Peritoneum (tissue), 1 donor: Measurements from ENCODE around the genes SIGLEC11, MYH14, ACP4, CLDND2 and C19orf84.

DNA sequence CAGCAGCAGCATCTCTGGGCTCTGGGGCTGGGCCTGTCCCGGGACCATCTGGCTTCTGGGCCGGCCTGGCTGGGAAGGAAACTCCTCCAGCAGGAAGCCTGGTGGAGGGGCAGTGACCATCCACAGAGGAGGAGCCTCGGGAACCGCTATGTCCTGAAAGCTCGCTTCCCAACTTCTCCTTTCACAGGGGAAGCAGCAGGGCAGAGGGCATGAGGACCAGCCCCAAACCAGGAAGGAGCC, at the start of gene SIGLEC11:
Gene SIGLEC11 (minus strand): TSS at position 139 of the 240 bp plus-strand sequence.
- PRO-cap = no peak

GRCh38 chr19:50169832-50170108, 6.7 kb upstream of the IZUMO2 start:
- PRO-cap = no peak

- PRO-cap = no peak
Observed at GRCh38 chr19:50202977-50204217, at the start of gene MYH14. Gene MYH14 (plus strand): TSS chr19:50203622.

GRCh38 chr19:50290699-50291168, 38.4 kb downstream of the KCNC3 start:
- PRO-cap = no peak

- PRO-cap = no peak
Observed at GRCh38 chr19:50344436-50345285, 15.5 kb upstream of the KCNC3 start.

GRCh38 chr19:50433104-50433255, 288 bp downstream of the MYBPC2 start:
- PRO-cap = no peak

DNA sequence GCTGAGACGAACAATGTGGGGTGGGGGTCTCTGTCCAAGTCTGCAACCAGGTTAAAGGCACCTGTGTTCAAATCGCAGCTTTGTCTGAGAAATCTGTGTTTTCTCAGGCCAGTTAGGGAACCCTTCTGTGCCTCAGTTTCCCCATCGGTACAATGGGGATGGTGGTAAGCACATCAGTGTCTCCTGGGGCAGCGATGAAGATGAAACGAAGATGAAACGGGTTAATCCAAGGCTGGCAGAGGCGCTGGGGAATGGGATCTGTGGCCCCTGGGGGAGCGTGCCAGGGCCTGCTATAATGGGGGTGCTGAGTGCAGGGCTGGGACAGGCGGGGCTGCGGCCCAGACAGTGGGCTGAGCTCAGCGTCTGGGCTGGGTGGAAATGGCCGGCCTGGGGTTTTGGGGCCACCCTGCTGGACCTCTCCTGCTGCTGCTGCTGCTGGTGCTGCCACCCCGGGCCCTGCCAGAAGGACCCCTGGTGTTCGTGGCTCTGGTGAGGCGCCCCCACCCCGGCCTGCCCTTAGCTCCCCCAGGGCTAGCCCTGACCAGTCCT, at the start of gene ACP4:
Gene ACP4 (plus strand): TSS at position 379 of the 549 bp plus-strand sequence.
- PRO-cap = no peak

DNA sequence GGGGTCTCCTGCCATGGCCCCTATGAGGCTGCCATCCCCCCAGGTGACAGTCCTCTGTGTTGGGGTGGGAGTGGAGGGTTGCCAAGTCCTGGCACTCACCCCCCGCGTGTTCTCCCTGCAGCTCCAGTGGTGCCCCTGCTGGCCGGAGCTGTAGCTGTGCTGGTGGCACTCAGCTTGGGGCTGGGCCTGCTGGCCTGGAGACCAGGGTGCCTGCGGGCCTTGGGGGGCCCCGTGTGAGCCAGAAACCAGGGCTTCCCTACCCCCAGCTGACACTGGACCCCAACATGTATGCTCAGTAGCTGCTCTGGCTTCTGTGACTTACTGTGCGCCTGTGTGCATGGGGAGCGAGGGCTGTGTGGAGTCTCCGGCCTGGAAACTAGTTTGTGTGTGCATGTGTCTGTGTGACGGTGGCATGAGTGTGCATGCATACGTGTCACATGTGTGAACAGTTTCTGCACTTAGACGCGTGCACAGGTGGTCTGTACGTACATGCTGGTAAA, 4.8 kb downstream of the ACP4 start:
- PRO-cap = no peak

DNA sequence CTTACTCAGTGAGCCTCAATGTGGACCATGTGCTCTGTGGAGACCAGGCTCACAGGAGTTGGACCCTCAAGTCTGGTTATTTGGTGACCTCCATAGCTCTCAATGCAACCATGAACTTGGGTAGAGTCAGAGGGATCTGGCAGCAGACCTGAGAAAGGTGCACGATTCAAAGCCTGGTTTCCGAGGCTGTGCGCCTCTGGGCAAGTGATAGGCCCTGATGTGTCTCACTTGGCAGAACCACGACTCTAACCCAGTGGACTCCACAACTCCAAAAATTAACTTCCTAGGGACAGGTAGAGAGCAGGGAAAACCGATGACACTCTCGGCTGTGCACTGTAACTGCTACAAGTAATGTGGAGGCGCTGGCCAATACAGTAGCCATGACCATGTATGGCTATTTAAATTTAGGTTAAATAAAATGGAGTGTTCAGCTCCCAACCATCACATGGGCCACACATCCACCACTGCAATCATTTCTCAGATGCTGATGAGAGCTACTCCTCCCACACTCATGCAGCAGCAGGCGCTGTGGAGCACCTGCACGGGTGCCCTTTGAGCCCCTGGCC, 5.7 kb downstream of the ACP4 start:
- PRO-cap = no peak

DNA sequence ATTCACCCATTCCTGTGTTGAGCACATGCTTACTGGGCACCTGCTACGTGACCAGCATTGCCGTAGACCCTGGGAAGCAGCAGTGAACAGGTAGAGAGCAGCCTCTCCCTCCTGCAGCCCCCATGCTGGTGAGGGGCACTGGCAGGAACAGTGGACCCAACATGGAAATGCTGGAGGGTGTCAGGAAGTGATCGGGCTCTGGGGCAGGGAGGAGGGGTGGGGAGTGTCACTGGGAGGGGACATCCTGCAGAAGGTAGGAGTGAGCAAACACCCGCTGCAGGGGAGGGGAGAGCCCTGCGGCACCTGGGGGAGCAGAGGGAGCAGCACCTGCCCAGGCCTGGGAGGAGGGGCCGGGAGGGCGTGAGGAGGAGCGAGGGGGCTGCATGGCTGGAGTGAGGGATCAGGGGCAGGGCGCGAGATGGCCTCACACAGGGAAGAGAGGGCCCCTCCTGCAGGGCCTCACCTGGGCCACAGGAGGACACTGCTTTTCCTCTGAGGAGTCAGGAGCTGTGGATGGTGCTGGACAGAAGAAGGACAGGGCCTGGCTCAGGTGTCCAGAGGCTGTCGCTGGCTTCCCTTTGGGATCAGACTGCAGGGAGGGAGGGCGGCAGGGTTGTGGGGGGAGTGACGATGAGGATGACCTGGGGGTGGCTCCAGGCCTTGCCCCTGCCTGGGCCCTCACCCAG, 4.1 kb downstream of the KLK2 start:
- PRO-cap = no peak

DNA sequence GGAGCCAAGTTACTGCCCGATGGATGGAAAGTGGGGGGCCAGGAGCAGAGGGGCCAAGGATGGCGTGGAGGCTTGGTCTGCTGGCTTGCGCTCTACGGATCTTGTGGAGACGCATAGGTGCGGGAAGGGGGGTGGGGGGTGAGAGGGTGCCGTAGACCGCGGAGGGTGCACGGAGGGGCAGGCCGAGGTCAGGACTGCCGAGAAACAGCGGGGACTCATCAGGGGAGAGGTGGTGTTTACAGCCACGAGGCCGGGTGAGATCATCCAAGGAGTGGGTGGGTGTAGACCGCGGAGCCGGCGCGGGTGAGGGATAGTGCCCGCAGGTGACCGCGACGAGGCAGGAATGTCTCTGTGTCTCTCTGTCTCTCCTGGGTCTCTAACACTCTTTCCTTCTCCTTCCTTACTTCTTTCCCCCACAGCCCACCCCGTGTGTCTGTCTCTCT, 1.5 kb upstream of the KLK4 start:
- PRO-cap = no peak

- PRO-cap = no peak
Observed at GRCh38 chr19:50948629-50949112, 4.2 kb downstream of the KLK5 start.

GRCh38 chr19:51000896-51001295, 508 bp downstream of the KLK8 start:
- PRO-cap = no peak

GRCh38 chr19:51002383-51003239, 1.2 kb upstream of the KLK8 start:
- PRO-cap = no peak

- PRO-cap = no peak
Observed at GRCh38 chr19:51107365-51108241, 606 bp downstream of the CTU1 start.

GRCh38 chr19:51139363-51139829, 2.7 kb upstream of the SIGLEC7 start:
- PRO-cap = no peak

DNA sequence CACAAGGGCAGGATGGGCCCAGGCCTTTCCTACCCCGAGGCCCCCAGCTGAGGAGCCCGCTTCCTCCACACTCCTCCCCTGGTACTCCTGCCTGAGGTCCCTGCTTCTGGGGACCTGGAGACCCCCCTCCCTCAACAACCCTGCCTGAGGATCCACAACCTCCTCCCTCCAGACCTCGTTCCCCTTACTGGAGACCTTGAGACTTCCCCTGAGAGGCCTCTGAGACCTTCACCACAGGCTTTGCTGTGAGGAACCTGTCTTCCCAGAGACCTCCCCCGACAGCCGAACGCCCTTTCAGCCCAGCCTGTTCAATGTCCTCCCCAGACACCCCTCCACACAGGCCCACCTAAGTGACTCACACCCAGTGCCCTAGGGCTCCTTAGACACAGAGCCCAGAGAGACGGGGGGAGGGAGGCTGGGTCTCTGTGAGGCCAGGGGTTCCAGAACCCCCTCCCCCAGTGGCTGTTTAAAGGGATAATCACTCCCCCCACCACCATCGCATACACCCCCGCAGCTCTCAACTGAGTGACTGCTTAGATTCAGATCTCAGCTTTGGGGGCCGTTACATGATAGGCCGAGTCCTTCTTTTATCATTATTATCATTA, at the start of gene CLDND2:
Gene CLDND2 (minus strand): TSS at position 402 of the 605 bp plus-strand sequence.
- PRO-cap = no peak

DNA sequence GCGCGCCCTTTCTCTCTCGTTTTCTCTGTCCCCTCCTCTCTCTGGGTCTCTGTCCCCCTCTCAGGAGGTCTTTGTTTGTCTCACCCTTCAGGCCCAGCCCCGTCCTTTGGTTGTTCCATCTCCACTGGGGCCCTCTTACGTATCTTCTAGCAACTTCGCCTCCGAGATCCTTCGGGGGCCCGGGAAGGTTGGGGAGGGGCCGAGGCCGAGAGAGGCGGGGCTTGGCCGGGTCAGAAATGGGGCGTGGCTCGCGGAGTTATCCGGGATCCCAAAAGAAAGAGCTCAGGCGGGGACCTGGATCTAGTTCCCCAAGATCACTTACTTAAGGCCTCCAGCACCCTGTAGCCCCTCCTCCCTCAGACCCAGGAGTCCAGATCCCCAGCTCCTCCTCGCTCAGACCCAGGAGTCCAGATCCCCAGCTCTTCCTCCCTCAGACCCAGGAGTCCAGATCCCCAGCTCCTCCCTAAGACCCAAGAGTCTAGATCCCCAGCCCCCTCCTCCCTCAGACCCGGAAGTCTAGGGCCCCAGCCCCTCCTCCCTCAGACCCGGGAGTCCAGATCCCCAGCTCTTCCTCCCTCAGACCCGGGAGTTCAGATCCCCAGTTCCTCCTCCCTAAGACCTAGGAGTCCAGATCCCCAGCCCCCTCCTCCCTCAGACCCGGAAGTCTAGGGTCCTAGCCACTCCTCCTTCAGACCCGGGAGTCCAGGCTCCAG, at the start of gene C19orf84:
Gene C19orf84 (minus strand): TSS at position 198 of the 713 bp plus-strand sequence.
- PRO-cap = no peak

GRCh38 chr19:51456453-51457025, 1.7 kb downstream of the SIGLEC8 start:
- PRO-cap = no peak

DNA sequence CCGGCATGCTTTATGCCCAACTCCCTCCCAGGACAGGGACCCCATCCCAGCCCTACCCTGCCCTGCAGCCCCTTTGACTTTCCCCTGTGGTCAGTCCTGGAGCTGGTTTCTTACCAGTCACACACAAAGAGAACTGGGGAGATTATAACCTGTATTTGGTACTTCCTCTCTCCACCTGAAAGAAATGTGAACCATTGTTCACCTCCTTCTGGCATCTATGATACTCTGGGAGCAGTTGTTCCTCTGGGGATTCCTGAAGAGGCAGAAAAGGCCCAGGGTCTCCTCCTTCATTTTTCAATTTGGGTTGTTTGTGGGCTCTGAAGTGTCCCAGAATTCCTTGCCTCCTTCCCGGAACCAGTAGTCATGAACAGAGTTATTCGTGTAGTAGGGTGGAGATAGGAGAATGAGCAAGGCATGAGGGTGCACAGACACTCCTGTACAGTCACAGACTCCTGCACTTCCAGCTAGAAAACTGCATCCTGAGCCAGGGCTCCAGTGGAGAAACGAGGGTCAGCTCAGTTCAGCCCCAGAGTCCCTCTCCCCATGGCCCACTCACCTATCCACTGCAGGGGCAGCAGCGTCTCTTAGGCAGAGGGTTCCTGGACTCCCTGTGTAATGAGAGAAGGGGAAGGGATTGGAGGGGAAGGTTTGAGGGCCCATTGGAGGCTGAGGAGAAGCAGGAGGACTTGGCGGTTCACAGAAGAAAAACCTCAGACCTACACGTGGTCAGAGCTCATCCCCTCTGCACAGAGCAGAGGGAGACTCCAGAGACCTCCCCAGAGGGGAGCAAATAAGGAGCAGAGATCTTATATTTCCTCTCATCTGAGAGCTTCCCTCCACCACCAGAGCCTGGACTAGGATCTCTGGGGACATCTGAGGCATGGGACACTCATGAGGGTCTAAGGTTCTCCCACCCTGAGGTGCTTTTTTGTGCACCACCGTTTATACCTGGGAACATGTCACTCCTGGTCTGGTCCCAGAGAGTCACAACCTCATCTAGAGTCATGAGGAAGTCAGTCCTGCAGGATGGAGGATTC, 10.8 kb upstream of the SIGLEC8 start:
- PRO-cap = no peak